A172 (cell line): ENCODE measurements around a stretch of chr9.

DNA sequence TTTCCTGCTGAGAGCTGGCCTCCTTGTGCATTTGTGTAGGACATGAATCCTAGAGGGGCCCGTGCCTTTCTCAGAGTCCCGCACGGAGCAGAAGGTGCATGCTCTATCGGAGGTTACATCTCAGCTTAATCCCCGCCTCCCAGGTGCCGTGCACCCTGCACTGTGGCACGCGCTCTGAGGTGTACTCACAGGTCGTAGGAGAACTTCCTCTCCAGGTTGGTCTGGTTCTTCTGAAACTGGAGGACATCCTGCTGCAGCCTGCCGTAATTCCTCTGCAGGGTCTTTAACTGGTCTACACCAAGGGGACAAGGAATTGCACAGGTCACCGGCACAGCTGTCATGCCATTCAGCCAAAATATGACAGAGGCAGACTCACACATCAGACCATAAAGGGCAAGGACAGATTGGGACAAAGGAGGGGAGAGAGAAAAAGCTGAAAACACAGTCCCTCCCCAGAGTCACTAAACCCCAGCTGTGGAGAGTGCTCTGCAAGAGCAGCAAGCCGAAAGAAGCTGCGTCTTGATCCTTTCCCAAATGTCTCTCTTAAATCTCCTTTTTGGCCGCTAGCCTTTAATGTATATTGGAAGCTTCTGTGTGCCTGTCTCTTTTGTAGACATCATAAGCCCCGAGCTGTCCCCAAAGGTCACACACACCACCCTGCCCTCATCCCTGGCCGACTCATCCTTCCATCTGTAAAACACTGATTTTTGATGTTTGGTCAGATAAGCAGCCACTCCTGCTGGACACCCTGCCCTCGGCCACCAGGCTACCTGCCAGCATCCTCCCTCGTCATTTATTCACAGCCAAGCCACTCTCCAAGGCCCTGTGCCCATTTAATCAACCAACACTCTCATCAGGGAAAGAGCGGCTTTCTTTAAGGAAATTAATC is 52.8 kb downstream of the GOLM1 start:
- RAMPAGE, long total RNA, result no peak

DNA sequence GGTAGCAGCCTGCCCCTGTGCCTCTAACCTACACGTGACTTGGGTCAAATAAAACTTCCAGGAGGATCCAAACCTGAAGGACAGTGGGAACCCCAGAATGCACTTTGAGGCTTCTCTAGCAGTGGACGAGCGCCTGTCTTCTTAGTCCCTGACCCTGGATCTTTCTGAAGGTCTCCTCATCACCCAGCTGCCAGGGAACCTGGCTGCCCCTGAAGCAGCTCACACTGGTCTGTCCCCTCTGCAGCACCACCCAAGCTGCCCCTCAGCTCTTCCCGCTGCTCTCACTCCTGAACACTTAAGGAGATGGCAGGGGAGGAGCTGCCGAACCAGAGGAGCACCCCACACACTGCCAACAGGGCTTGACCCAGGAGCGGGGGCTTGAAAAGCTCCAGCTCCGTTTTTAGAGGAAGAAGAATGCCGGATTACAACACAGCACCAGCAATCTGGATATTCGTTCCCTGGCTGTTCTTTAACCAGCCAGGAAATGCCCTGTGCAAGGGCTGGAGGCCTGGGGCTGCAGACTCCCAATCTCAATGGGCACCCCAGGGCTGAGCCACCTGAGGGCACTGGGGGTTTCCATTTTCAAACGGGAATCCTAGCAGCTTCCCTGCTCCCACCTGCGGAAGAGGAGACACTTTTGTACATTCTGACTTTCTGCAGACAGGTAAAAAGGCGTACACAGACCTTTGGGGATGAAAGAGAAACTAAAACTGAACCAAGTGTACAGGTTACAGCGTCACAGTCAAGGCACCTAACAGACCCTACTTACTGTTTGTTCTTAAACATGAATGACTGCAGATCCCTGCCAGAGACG is 36.4 kb downstream of the GOLM1 start:
- RAMPAGE, long total RNA, result no peak

- RAMPAGE, long total RNA, result no peak
Observed at GRCh38 chr9:86455173-86455517, 100.9 kb upstream of the TUT7 start.

DNA sequence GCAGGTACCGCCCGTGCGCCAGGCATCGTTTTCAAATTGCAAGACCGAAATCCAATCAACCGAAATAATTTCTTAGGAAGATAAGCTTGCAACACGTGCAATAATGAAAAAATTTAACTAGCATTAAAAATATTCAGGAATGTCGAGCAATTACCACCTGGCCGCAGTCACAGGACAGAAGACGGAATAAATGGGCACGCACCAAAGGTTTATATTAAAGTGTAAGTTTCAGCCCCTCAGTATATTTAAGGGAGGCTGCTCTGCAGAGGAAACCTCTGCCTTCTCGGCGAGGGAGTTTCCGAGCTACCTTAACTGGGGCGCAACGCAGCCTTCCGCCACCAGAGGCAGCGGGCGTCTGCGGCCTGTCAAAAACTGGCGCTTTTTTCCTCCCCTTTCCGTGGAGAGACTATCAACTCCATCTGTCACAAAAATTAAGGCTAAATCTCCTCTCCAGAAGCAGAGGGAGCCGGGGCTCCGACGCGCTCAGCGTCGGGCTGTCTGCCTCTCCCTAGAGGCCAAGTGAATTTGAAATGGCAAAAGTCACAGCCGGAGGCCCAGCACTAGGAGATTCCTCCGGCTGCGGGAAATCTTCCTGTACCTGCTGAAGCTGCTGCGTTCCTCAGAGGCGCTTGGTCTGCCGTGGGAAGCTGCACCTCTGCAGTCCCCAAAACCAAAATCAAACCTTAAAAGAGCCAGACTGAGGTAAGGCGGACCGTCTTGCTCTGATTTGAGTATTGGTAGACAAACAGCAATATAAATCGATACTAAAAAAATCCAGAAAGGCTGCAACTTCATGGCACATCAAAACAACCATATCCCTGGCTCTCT is 1.2 kb upstream of the GAS1 start:
- RAMPAGE, long total RNA, result no peak

GRCh38 chr9:87407795-87408488 is 89.7 kb upstream of the DAPK1 start:
- RAMPAGE, long total RNA, result no peak

- RAMPAGE, long total RNA, result no peak
Observed at GRCh38 chr9:87410537-87411400, 86.9 kb upstream of the DAPK1 start.

GRCh38 chr9:87498192-87499191 is 825 bp downstream of the DAPK1 start:
- RAMPAGE, long total RNA, result no peak

DNA sequence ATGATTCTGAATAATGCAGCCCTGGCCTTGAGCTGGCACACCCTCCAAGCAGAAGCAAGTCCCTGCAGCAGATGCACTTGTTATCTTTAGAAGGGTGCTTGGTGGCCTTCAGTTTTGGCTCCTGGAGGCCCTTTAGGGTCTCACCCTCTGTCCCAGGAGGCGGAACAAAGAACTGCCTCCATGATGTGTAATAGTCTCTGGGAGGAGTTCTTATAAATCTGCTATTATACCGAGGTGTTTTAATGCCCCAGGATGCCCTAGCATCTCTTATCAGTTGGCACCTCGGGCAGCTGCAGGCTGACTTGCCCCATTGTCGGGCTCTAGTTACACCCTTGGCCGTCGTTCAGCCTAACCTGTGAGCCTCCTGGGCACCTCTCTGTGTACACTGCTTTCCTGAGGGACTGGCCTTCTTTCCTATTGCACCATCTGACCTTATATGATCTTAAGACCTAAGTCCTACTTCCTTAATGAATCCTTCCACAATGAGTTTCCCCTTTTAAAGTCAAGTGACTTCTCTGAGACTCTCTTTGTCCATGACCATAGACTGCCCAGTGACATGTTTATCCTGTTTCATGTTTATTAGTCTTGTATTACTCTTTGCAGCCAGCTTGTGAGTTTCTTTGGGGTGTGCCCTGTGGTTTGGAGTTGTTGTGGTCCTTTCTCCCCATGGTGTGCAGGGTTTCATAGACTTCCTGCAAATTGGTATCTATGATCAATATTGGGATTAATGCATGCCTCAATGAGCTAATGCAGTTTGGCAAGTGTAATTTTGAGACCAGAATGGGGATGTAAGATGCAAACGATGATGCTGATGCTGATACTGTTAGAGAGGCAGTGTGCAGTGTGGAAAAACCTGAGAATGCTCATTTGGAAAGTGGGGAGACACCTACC is 4.8 kb downstream of the DAPK1 start:
- RAMPAGE, long total RNA, result no peak

- RAMPAGE, long total RNA, result no peak
Observed at GRCh38 chr9:87569573-87570627, 72.2 kb downstream of the DAPK1 start.

DNA sequence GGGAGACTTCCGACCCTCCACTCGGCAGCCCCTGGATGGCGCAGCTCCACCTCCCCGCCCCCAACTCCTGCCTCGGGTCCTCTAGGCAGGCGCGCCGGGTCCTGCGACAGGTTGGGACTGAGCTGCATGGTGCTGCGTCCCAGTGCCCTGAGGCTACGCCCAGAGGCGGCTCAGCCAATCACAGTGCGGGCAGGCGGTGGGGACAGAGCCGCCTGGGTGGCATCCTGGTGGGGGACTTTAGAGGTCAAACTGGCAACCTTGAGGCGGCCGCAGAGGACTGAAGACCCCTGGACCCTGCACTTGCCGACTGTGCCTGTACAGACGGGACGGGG is 45.3 kb downstream of the CTSL start:
- RAMPAGE, long total RNA, result no peak

- RAMPAGE, long total RNA, result no peak
Observed at GRCh38 chr9:87939467-87939906, 16.5 kb upstream of the ENSG00000283205 start.

DNA sequence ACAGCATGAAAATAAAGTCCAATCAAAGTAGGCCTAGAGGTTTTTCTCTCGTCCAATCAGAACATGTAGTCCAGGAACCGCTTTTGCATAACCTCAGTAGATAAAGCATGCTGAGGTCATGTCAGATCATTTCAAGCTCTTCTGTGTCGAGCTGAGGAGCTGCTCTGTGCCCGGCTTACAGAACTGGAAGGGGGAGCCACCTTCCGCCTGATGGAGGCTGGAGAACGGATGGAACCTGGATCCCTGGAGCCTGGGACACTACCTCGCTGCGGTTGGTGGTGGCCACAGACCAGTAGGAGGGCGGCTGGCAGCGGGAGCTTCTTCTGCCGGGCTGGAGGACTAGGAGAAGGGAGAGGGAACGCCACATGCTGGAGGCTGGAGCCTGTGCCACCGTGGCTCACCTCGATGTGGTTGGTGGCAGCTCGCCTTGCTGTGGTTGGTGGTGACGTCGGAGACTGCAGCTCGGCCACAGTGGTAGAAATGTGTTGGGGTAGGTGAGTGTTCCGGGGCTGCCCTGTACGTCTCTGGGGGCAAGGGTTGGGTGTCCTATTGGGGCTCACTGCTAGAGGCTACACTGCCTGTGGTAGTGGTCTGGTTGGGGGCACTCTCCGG is 24.6 kb downstream of the SPATA31C2 start:
- RAMPAGE, long total RNA, result no peak

DNA sequence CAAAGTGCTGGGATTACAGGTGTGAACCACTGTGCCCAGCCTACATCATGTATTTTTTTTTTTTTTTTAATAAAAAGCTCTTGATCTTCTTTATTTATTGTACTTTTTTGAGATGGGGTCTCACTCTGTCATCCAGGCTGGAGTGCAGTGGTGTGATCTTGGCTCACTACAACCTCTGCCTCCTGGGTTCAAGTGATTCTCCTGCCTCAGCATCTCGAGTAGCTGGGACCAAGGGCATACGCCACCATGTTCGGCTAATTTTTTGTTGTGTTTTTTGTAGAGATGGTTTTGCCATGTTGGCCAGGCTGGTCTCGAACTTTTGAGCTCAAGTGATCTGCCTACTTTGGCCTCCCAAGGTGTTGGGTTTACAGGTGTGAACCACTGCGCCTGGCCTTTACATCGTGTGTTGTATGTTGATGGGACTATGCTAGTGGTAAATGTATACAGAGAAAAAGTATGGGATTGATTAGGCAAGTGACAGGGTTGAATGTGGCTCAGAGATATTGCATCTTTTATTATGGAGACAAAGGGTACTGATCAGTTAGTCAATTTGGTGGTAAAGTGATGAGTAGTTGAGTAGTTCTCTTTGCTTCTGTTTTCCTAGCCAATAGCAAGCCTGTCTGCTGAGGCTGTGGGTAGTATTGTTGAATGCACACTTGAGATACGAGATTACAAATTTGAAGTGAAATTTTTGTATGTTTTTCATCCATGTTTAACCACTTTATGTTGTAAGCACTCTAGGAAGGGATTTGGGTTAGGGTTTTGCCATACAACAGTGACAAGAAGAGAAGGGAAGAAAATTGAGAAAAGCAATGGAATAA is 35.6 kb downstream of the SPIN1 start:
- RAMPAGE, long total RNA, result no peak

DNA sequence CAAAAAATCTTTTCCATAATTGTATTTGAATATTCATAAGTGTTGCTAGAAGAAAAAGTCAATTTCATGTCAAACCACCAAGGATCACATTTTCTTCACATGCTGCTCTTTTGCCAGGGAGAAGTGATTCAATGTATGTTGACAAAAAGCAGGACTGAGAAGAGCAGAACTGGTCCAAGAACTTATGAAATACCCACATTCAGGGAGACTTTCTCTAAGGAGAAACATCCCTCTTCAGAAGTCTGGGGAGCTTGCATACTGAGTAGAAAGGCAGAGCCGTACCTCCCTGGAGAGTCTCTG is 6.7 kb upstream of the NXNL2 start:
- RAMPAGE, long total RNA, result no peak

DNA sequence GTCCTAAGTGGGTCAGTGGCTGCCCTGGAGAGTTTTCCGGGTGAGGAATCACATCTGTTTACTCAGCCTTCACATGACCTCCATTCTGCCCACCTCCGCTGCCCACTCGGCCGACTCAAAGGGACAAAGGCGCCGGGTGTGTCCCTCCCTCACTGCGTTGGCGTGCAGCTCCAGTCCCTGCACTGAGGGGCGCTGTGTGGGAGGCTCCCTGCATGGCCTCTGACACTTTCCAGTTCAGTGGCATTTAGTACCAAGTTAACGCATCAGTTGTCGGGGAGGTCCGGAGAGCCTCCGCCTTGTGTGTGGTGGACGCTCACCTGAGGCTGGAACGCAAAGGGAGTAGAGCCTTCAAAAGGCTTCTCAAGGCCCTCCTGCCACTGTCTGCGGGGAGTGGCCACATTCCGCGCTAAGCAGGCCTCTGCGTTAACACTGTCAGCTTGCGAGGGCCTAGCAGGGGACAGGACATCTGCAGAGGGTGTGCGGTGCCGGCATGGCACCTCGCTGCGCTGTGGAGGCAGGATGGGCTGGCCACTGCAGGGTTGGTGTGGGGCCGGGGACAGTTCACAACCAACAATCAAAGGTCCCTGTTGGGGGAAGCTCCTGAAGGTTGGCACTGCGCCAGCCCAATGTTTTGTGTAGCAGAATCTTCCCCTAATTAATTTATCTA is 171.6 kb downstream of the NXNL2 start:
- RAMPAGE, long total RNA, result no peak

DNA sequence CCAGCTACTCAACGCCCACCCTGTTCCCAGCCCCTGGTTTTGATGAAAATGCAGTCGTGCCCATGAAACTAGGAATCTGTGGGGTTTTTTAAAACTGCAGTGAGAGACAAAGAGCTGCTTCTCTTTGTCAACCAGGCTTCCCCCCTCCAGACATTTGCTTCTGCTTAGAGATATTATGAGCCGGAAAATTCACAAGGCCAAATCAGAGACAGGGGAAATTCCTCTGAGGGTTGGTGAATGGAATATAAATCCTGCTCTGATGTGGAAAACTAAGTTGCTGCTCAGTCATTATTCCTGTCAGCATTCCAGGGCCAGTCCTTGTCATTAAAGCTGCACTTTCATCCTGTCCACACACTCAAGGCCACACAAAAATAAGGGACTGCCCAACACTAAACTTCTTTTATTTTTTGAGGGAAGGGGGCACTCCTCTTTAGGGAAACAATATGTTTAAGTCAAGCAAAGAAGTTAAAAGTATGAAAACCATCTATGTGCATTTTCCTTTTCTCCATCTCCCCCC is 119.1 kb upstream of the S1PR3 start:
- RAMPAGE, long total RNA, result no peak

DNA sequence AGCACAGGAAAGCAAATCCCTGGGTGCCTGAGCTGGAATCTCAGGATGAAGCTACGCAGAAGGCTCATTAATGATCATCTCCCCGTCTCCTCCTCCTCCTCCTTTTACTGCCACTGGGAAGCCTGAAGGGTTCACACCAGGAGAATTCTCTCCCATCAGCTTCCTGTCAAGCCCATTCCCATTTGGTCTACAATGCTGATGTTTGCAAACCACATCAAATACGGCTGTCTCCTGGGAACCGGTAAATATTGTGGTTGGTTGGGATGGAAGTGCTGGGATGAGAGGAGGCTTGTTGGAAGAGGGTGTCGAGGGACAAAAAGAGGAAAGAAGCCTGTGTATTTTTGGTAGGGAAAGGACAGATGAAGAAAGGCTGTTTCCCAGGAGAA is 13.3 kb upstream of the S1PR3 start:
- RAMPAGE, long total RNA, result no peak

DNA sequence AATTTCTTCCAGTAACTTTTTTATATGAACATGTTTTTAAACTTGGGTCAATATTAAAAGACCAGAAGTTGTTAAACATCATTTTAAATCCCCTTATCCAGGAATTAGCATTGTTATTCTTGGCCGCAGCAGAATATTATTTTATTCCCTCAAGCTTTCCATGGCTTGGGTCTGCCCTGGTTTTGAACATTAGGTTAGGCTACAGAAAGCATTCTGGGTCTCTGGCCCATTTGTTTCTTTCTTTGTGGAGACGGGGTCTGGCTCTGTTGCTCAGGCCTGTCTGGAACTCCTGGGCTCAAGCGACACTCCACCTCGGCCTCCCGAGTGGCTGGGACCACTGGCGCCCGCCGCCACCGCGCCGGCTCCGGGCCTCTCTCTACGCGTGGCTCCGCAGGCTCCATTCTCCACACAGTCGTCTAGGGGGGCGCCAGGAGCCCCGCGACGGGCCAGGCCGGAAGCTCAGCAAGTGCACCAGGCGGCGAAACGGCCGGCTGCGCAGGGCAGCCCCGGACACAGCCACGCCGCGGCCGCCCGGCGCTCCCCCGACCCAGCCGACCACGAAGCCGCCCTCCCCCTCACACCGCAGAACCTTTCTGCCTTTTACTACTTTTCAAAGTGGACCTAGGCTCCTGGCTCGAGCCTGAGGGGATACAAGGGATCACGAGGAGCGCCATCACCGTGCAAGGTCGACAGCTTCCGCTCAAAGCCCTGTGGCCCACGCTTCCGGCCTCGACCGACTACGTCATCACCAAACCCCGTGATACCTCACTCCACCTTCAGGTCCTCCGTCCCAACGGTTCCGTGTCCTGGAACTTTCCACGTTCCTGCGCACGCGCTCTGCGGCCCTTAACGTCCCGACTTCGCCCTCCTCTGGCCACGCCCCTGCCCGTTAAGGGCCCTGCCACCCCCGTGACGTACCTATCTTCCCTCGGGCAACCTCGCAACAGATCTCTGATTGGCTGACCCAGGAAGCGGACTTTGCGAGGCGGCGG is 606 bp upstream of the CKS2 start:
- RAMPAGE, long total RNA, result no peak

- RAMPAGE, long total RNA, result no peak
Observed at GRCh38 chr9:89337115-89337784, 18.9 kb downstream of the SECISBP2 start.

DNA sequence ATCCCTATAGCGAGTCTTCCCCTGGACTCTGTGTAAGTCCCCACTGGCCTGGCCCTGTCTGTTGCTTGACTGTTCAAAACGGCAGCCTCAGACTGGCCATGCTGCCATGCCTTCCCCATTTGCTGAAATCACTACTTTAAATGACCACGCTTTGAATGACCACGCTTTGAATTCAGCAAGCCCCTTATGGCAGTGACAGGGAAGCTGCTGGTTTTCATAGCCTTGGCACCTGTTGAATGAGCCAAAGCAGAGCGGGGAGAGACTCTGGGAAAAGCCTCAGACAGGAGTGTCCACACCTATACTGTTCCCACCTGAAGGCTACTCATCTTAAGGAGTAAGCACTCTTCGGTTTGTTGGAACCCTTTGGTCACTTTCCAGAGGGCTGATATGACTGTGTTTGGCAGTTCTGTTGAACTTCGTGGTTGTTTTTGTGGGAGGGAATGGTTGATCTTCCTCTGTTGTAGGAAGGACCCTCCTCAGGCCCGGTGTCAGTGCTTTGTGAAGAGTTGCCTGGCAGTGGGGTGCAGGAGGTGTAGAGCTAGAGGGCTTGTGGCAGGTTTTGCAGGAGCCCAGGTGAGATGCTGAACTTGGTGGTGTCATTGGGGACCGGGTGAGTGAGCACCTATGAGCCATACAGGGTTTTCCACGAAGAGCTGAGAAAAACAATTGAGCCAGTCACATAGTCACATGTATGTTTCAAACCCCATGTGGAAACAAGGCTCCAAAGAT is 27.0 kb downstream of the SECISBP2 start:
- RAMPAGE, long total RNA, result no peak